MCF 10A (cell line): ENCODE measurements around the gene PTP4A2.

DNA sequence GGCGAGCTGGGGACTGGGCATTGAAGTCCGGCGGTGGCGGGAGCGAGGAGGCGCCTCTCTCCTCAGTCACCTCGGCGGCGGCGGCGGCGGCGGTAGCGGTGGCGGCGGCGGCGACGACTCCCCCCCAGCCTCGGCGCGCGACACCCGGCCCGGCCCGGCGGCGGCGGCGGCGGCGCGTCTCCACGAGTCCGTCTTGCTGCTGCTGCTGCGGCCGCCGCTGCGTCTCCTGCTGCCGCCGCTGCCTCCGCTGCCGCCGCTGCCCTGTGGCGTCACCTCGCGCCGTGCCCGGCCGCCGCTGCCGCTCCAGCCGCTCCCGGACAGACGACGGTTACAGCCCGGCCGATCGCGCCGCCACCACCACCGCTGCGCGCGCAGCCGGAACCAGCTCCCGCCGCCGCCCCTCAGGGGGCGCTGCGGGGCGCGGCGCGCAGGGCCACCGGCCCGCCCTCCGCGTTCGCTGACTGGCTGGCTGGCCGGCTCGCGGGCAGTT, at the start of gene PTP4A2:
Gene PTP4A2 (minus strand): TSS at position 379 of the 490 bp plus-strand sequence.
- PRO-cap, result bidirectional peak, plus-strand start at position 20 of the sequence, minus-strand start outside the sequence; bidirectional peak, plus-strand start outside the sequence, minus-strand start at position 367 of the sequence
- RRBS, result under 1% methylated on average over 26 of the region's 83 CpGs

- PRO-cap, result bidirectional peak, plus-strand start at chr1:31956185, minus-strand start at chr1:31956043
- RRBS, result no CpG with 5 or more reads among the region's 9 CpGs
Measured at GRCh38 chr1:31955863-31956532, 17.8 kb upstream of the PTP4A2 start.

DNA sequence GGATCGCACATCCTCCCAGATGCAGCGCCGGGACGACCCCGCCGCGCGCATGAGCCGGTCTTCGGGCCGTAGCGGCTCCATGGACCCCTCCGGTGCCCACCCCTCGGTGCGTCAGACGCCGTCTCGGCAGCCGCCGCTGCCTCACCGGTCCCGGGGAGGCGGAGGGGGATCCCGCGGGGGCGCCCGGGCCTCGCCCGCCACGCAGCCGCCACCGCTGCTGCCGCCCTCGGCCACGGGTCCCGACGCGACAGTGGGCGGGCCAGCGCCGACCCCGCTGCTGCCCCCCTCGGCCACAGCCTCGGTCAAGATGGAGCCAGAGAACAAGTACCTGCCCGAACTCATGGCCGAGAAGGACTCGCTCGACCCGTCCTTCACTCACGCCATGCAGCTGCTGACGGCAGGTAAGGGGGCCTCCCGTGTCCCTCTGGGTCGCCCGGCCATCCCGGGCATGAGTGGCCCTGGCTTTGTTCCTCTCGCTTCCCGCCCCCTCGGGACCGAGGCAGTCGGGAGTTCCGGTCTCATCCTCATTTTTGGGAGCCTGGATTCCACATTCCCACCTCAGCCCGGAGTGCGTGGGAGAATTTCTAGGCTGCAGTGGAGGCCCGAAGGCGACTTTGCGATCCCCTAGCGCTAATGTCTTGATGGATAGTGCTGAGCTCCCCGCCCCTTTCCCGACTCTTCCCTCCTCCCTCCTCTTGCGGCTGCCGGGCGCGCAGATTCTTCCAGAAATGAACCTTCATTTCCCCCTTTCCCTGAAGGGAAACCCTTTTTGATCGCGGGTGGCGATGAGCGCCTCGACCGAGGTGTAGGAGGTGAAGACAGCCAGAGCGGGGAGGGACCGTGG, 531 bp downstream of the KHDRBS1 start:
- PRO-cap, result bidirectional peak, plus-strand start outside the sequence, minus-strand start at position 635 of the sequence
- RRBS, result under 1% methylated on average over 13 of the region's 81 CpGs

GRCh38 chr1:32094696-32095179, 13.1 kb upstream of the KPNA6 start:
- PRO-cap, result no peak
- RRBS, result no CpG with 5 or more reads among the region's 9 CpGs

GRCh38 chr1:32201473-32201982, 1.1 kb downstream of the CCDC28B start:
- PRO-cap, result no peak
- RRBS, result no CpG with 5 or more reads among the region's 9 CpGs

DNA sequence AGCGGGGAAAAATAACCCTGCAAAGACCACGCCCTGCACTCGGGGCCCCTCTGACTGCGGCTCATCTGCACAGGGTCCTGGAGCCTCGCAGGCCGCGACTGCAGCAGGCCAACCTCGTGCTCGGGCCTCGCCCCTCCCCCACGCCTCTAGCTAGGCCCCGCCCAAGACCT, 11.4 kb downstream of the FAM229A start:
- PRO-cap, result bidirectional peak, plus-strand start outside the sequence, minus-strand start at position 148 of the sequence
- RRBS, result no CpG with 5 or more reads among the region's 12 CpGs

DNA sequence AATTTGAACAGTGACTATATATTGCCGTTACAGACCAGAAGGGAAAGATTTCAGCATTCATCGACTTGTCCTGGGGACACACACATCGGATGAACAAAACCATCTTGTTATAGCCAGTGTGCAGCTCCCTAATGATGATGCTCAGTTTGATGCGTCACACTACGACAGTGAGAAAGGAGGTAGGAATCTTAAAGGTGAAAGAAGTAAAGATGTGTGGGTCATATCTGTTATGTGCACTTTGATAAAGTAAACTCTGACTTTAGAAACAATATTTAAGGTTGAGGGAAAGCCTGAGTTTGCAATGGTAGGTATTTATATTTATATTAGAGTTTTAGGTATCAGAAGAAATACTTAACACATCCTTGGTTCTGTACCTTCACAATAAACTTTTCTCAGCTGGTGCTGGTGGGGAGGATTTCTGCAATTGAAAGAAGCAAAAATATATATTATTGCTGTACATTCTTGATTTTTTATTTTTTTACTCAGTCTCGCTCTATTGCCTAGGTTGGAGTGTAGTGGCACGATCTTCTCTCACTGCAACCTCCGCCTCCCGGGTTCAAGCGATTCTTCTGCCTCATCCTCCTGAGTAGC, 6.5 kb downstream of the RBBP4 start:
- PRO-cap, result no peak
- RRBS, result no CpG with 5 or more reads among the region's 10 CpGs

DNA sequence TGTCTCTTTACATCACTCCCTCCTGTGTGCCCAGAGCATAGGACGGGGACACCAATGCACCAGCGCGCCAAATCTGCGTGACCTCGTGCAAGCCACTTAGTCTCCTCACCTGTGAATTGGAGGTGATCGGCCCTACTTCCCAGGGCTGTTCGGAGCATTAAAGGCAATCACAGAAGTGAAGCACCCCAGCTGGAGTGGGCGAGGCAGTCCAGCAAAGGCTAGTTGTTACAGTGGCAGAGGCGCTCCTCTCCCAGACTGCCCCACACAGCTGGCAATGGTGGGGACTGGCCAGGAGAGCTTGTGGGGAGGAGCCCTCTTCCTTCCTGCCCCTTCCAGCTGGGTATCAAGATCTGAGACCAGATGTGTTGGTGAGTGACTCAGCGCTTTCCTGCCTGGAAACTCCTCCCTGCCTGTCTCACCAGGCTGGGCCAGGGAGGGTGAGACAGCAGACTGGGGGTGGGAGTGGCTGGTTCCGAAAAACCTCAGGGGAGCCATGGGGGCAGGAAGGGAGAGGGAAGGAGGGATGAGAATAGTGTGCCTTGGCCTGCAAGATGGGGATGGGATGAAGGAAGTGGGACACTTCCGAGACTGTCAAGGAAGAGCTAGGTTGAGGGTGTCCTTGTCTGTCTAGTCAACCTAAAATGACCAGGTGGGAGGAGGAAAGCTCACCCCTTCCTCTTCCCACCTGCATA, 16.5 kb upstream of the KIAA1522 start:
- PRO-cap, result bidirectional peak, plus-strand start at position 440 of the sequence, minus-strand start at position 352 of the sequence
- RRBS, result no CpG with 5 or more reads among the region's 12 CpGs

GRCh38 chr1:32773302-32773697, 31.7 kb downstream of the KIAA1522 start:
- PRO-cap, result no peak
- RRBS, result no CpG with 5 or more reads among the region's 2 CpGs

DNA sequence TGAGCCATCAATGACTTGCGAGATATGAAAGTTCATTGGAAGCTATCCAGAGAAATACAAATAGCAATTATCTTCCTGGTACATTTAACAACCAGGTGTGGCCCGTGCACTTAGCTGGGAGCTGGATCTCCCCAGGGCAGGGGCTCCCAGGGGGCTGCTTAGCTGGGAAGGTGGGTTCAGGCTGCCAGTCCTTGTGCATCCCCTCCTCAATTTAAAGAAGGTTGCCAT, 3.6 kb upstream of the TMEM54 start:
- PRO-cap, result no peak
- RRBS, result no CpG with 5 or more reads among the region's 2 CpGs

DNA sequence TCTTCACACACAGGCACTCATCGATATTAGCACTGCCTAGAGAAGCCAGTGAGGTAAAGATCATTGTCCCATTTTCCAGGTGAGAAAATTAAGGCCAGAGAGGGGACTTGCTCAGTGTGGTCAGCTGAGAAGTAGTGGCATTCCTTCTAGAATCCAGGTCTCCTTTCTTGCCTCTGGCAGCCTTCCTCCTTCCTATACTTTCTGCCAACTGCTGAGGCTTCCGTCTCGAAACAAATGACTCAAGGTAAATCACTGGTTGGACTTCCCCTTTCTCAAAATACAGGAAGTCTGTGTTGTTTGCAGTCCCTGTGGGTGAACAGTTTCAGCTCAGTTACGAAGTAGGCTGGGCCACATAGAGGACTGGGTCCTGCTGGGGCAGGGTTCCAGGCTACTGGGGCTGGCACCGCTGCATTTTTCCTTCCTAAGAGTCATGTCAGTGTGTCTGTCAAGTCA, 16.5 kb upstream of the RNF19B start:
- PRO-cap, result bidirectional peak, plus-strand start at position 330 of the sequence, minus-strand start at position 210 of the sequence
- RRBS, result no CpG with 5 or more reads among the region's 5 CpGs

GRCh38 chr1:32986880-32987338, 22.3 kb upstream of the RNF19B start:
- PRO-cap, result no peak
- RRBS, result no CpG with 5 or more reads among the region's 5 CpGs

GRCh38 chr1:33008344-33009087, 28.2 kb downstream of the AK2 start:
- PRO-cap, result no peak
- RRBS, result no CpG with 5 or more reads among the region's 9 CpGs

GRCh38 chr1:33017438-33017975, 19.2 kb downstream of the AK2 start:
- PRO-cap, result no peak
- RRBS, result no CpG with 5 or more reads among the region's 6 CpGs

GRCh38 chr1:33031972-33032690, 4.6 kb downstream of the AK2 start:
- PRO-cap, result no peak
- RRBS, result no CpG with 5 or more reads among the region's 7 CpGs

- PRO-cap, result no peak
- RRBS, result no CpG with 5 or more reads among the region's 9 CpGs
Measured at GRCh38 chr1:33169318-33169987, 12.4 kb downstream of the TRIM62 start.

DNA sequence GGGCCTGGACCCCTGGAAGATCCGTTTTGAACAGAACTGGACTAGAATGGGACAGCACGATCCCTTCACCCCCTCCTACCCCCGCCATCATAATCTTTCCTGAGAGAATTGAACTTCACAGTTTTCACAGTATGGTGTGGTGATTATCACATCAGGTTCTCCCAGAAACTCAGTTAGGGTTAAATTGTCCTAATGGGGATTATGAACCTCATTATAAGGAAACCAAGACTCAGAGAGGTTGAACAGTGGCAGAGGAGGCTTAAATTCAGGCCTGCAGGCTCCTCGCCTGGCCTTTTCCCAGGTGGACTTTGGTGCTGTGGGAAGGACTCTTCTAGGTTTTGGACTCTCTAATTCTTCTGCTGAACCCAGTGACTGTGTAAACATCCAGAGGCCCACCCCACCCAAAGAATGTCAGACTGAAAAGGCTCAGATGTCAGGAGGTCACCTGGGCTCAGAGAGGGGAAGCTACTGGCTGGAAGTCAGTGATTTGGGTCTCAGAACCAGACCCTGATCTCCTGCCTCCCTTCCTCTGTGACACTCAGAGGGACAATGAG, 2.4 kb downstream of the ZNF362 start:
- PRO-cap, result no peak
- RRBS, result no CpG with 5 or more reads among the region's 4 CpGs

DNA sequence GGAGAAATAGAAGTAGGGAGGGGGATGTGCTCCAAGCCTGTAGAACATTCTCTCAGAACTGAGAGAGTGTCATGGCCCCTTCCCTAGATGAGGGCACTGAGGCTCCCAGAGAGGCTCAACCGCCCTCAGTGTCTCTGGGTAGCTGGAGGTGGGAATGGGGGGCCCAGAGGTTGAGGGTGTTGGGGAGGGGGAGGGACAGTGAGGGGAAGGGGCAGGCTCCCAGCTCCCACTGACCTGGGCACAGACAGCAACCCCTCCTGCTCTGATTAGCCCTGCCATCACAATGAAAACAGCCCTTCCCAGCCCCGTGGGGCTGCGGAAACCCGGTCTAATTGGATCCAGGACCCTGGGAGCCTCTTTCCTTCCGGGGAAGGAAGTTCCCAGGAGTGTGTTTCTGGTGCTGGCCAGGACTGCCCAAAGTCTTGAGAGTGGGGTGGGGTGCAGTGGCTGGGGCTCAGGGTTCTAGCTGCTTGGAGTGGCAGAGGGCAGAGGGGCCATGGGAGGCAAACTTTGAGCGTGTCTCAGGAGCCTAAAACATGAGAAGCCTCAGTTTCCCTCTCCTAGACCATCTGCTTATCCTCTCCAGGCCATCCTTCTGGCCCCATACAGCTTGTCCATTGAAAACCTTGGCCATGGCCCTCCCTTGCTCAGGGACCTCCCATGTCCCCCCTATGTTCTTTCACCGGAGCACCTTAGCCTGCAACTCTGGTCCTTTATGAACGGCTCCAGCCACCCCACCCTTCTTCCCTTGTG, 9.0 kb downstream of the ZNF362 start:
- PRO-cap, result no peak
- RRBS, result no CpG with 5 or more reads among the region's 8 CpGs

- PRO-cap, result no peak
- RRBS, result 86% methylated on average over 22 of the region's 49 CpGs
Measured at GRCh38 chr1:33276187-33276765, 20.0 kb downstream of the ZNF362 start.

DNA sequence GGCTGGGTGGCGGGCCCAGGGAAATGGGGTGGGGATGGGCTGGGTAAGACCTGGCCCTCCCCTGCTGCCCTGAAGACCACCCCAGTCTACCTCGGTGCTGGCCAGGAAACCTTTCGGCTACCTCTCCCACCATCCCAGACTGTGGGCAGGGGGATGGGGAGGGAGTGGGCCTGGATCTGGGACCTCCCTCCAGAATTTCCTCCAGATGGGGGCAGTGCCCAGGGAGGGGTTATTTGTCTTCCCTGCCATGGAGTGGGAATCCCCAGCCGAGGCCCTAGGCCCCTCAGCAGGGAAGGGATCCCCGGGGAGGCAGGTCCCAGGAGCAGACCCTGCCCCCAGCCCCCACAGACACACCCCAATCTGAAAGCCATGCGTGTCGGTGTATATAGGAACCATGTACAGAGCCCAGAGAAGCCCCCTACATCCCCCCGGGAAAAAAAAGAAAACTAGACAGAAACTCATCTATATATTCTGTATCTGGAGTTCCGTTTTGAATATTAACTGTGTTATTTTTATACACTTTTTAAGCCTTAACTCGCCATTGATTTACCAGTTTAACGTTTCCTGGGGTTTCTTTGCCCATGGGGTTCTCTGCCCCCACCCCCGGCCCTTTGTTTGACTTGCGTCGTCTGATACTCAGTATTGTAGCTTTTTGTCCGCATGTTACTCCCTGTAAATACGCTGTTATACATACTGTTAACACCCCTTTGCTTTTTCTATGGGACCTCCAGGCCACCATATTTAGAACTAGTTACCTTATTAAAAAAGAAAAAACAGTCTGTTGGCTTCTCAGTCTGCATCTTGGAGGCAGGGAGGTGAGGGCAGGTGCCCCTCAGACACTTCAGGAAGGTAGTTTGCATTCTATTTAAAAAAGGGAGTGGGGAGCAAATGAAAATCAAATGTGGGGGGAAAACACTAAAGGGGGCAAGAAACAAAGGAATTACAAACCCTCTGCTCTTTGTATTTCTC, 20.9 kb downstream of the A3GALT2 start:
- PRO-cap, result no peak
- RRBS, result no CpG with 5 or more reads among the region's 16 CpGs